Suprapubic skin (tissue), 4 donors: ENCODE measurements around the genes PTGFRN and MAN1A2.

DNA sequence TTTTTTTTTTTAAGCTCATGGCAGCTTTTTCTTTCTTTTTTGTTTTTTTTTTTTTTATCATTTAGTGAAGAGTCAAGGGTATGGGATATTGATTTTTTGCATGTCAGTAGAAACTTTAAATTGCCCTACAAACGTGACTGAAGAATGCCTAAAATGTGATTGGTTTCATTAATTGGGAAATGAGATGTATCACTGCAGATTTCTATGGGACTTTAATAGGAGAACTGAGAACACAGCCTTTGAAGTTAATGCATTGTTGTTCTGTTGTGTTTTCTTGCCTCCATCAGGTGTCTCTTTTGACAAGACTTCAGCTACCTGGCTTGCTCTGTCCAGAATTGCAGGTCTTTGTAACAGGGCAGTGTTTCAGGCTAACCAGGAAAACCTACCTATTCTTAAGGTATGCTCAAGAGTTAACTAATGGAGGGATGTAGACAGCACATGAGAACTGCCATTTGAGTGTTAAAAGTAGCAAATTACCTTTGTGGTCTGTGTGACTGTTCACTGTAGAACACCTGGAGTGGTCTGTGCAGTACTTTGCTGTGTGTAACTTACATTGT is 17.5 kb downstream of the ATP1A1 start:
- PRO-cap, result no peak
- RAMPAGE, long total RNA, 4 experiments, result no peak in any of the 4 experiments

GRCh38 chr1:116392536-116393101 is 19.6 kb downstream of the ATP1A1 start:
- PRO-cap, result no peak
- RAMPAGE, long total RNA, 4 experiments, result start-site peak on the minus strand in 1 of 4 experiments, at chr1:116392946-116393082 at its widest, 5 reads per replicate

- PRO-cap, result no peak
- RAMPAGE, long total RNA, 4 experiments, result no peak in any of the 4 experiments
Measured at GRCh38 chr1:116465563-116466733, 92.9 kb downstream of the ATP1A1 start.

GRCh38 chr1:116477328-116477906 is 93.4 kb downstream of the CD58 start:
- PRO-cap, result no peak
- RAMPAGE, long total RNA, 4 experiments, result no peak in any of the 4 experiments

- PRO-cap, result no peak
- RAMPAGE, long total RNA, 4 experiments, result no peak in any of the 4 experiments
Measured at GRCh38 chr1:116764374-116765002, 10.3 kb downstream of the CD2 start.

- PRO-cap, result no peak
- RAMPAGE, long total RNA, 4 experiments, result no peak in any of the 4 experiments
Measured at GRCh38 chr1:116806034-116806675, 51.9 kb downstream of the CD2 start.

- PRO-cap, result bidirectional peak, plus-strand start at chr1:116909923, minus-strand start at chr1:116909988
- RAMPAGE, long total RNA, 4 experiments, result start-site peak on the plus strand in 3 of 4 experiments, at chr1:116909880-116910178 at its widest, 24 to 161 reads per replicate
Measured at GRCh38 chr1:116909428-116910317, at the start of gene PTGFRN. Gene PTGFRN, plus strand, starts transcription at chr1:116909916.

GRCh38 chr1:116942205-116942629 is 32.5 kb downstream of the PTGFRN start:
- PRO-cap, result no peak
- RAMPAGE, long total RNA, 4 experiments, result no peak in any of the 4 experiments

DNA sequence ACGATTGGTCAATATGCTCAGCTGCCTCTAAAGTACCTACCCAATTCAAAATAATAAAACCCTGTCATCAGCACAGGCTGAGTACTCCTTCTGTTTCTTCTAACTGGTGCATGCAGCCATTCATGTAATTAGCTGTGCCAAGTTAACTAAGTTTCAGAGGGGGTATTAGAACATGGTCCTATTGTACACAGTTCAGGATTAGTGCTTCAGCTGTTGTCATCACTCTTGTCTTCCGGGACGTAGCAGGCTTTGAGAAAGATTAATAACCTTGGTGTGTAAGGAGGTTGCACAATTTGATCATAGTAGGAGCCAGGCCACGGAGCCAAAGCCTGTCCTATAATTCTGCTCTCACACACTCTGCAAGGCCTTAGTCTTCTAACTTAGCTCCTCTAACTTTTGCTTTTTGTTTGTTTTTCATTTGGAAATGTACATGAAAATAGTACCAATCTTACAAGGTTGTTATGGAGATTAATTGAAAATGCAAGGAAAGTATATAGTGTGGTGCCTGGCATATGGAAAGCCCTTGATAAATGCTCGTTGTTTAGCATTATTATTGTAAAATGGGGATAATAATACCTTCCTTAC is 44.8 kb downstream of the PTGFRN start:
- PRO-cap, result no peak
- RAMPAGE, long total RNA, 4 experiments, result no peak in any of the 4 experiments

- PRO-cap, result no peak
- RAMPAGE, long total RNA, 4 experiments, result no peak in any of the 4 experiments
Measured at GRCh38 chr1:117358019-117358426, 9.2 kb upstream of the MAN1A2 start.

GRCh38 chr1:117363377-117364429 is 3.5 kb upstream of the MAN1A2 start:
- PRO-cap, result no peak
- RAMPAGE, long total RNA, 4 experiments, result no peak in any of the 4 experiments

GRCh38 chr1:117366623-117367671 is at the start of gene MAN1A2:
Gene MAN1A2, plus strand, starts transcription at chr1:117367449.
- PRO-cap, result bidirectional peak, plus-strand start at chr1:117366907, minus-strand start at chr1:117366685; bidirectional peak, plus-strand start at chr1:117367167, minus-strand start at chr1:117367166; bidirectional peak, plus-strand start at chr1:117367431, minus-strand start at chr1:117367299; unidirectional peak, minus-strand start at chr1:117367541
- RAMPAGE, long total RNA, 4 experiments, result start-site peak on the plus strand in 2 of 4 experiments, at chr1:117367393-117367471 at its widest, 194 to 410 reads per replicate

GRCh38 chr1:117570826-117571482 is 34.9 kb upstream of the TENT5C start:
- PRO-cap, result no peak
- RAMPAGE, long total RNA, 4 experiments, result no peak in any of the 4 experiments

GRCh38 chr1:117623186-117624378 is 17.7 kb downstream of the TENT5C start:
- PRO-cap, result no peak
- RAMPAGE, long total RNA, 4 experiments, result no peak in any of the 4 experiments

DNA sequence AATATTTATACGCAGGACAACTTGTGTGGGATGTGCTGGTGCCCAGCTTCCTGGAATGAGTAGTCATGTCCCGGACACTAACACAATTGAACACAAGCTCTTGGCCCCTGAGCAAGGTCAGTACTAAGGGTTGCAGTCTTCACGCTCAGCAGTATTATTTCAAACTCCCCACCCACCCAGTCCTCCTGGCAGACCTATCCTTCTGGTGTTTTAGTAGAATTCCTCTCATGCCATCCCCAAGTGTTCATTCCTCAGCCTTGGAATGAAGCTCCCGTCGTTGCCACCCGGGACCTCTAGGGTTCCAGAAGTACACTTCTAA is 24.2 kb downstream of the TENT5C start:
- PRO-cap, result no peak
- RAMPAGE, long total RNA, 4 experiments, result no peak in any of the 4 experiments

DNA sequence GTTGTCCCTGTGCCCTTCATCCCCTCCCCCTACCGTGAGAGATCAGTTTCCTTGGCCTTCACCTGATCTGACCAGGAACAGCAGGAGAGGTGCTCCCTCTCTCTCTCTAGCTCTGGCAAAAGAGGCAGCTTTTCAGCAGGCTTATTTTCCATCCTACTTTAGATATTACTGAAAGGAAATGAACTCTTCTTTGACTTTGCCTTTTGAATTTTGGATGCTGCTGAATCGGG is 26.8 kb downstream of the TENT5C start:
- PRO-cap, result no peak
- RAMPAGE, long total RNA, 4 experiments, result no peak in any of the 4 experiments

DNA sequence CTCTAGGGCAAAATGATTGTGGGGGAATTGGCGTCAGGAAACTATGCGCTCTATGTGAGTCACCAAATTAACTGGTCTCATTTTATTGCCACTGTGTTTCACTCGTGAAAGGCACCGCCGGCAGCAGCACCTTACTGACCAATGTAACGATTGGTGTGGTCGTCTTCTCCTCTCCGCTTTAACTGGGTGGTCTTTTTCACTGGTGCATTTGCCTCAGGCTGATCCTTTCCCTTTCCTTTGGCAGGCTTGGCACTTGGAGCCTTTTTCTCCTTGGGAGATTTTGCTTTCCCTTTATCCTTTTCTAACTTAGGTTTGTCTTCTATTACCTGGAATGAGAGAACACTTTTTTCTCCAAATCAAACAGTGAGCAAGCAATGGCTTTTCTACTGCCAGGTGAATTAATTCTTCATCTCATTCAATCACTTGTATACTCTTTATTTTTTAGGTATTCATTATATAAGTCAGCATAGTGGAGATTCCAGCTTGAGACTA is 83.4 kb downstream of the SPAG17 start:
- PRO-cap, result no peak
- RAMPAGE, long total RNA, 4 experiments, result no peak in any of the 4 experiments

DNA sequence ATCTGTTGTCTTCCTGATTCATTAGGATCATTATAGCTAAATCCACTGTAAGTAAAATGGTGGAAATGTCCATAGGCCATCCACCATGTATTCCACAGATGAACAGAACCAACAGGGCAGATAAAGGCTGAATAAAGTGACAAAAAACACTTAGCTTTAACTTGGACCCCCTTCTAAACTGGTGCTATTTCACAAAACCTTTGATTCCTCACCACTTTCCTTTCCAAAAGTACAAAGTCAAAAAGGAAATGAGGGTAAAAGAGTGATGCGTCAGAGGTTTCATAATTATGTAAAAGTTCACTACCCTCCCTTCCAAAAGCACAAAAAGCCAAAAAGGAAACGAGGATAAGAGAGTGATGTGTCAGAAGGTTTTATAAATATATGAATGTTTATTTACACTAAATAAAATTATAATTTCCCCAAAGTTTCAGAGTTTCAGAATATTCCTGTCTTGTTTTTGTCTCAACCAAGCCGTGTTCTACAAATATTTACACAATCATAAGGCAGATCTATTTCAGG is 172.2 kb downstream of the TBX15 start:
- PRO-cap, result no peak
- RAMPAGE, long total RNA, 4 experiments, result no peak in any of the 4 experiments

DNA sequence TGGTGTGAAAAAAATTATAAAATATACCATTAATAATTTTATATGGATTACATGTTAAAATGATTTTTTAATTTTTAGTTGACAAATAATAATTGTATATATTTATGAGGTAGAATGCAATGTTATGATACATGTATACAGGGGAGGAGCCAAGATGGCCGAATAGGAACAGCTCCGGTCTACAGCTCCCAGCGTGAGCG is 136.0 kb downstream of the TBX15 start:
- PRO-cap, result no peak
- RAMPAGE, long total RNA, 4 experiments, result no peak in any of the 4 experiments

GRCh38 chr1:118914121-118914726 is 73.9 kb downstream of the TBX15 start:
- PRO-cap, result no peak
- RAMPAGE, long total RNA, 4 experiments, result no peak in any of the 4 experiments